Colic lymph node (tissue), 1 donor: ENCODE measurements around a stretch of chr6.

- PRO-cap: no peak
These were observed 87.2 kb downstream of the PSMG4 start for GRCh38 chr6:3345744-3346530.

- PRO-cap: no peak
These were observed 93.3 kb downstream of the SLC22A23 start for GRCh38 chr6:3363230-3364253.

DNA sequence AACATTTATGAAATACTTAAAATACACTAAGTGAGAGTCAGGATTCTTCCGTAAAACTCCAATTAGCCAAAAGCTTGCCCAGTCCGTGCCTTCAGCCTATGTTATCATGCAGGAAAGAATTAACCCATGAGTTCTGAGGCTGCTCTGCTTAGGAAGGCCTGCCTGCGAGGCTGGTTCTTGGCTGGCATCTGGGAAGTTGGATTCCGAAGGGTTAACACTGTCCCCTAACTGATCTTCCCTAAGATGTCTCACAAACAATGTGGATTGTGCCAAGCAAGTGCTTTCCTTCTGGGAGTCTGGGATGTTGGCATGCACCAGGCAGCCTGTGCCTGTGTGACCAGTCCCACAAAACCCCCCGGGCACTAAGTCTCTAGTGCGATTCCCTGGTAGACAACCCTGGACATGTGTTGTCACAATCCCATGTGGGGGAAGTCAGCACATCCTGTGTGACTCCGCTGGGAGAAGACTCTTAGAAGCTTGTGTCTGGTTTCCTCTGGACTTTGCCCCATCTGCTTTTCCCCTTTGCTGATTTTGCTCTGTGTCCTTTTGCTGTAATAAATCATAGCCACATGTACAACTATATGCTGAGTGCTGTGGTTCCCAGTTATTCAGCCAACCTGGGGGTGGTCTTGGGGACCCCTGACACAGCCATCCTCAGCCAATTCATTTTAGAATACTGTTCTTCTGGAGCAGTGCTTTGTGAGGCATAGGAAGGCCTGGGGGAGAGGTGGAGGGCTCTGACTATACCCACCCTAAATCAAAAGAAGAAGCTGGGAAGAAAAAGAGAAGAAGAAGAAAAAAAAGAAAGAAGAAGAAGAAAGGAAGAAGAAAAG lies 83.8 kb downstream of the SLC22A23 start:
- PRO-cap: no peak

DNA sequence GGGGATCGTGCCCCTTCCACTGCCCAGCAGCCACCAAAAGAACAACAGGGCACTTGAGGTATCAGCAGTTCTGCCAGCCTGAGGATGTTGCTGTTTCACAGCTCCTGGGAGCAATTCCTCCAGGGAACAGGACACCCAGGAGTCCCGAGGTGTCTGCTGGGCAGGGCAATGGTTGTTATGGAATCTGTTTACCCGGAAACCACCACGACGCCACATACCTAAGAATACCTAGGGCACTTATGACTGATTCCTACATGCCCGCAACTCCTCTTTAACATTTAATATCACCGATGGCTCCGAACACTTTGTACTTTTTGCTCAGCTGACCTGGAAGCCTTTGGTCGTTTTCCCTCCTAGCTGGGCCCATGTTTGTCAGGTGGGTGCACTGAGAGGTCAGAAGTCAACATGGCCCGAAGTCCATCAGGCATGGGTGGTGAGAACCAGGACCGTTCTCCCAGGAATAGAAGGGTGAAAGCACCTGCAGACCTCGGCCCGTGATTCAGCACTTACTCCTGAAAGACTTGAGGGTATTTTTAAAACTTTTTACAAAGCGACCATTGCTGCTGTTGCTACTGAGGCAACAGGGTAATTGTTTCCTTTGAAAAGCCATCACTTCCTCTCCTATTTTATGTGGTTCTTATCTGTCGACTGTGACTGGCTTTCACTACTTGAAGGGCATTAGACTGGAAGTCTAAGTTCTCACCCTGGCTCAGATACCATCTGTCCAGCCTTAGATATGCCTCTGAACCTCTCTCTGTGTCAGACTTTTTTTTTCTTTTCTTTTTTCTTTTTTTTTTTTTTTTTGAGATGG lies 78.8 kb downstream of the SLC22A23 start:
- PRO-cap: no peak

GRCh38 chr6:3399290-3399855 lies 57.5 kb downstream of the SLC22A23 start:
- PRO-cap: no peak

- PRO-cap: no peak
These were observed 54.3 kb downstream of the SLC22A23 start for GRCh38 chr6:3402615-3402966.

GRCh38 chr6:3403692-3404484 lies 53.0 kb downstream of the SLC22A23 start:
- PRO-cap: no peak

DNA sequence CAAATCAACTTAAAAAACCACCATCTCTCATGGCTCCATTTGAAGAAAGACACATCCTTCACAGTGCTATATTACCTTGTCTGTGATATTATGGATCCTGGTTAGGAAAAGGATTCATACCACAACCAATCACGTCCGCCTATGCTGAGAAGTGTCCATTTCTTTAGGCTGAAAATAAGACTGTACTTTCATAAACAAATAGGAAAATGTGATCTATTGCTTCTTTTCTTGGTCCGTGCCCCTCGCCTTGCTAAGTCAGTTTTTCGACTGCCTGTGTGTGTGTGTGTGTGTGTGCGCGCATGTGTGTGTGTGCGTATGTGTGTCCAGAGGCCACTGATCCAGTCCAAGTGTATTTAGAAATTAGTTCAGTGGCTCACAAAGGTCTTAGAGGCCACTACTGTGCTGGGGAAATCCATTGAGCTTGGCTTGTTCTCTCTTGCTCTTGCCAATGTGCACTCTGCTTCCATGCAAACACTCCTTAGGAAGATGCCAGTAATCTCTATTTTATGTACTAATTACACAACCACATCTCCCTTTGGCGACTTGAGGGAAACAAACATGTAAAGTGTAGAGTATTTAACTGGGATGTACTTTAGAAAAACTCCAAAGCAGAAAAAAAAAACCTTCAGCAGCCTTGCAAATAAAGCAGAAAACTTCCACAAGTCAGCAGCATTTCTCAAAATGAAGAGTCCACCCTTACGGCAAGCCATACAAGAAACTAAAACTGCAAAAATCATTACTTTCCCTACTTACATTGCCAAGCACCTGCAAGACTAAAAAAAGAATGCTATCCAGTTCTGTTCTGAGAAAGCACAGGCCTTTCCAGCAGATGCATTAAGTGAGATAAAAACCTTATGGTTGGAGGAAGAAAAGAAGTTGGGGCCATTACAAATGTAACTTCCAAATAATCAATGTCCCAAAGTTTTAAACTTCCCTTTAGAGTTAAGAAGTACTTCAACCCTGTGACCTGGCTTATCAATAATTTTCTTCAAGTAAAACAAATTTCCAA lies 50.3 kb downstream of the SLC22A23 start:
- PRO-cap: no peak

DNA sequence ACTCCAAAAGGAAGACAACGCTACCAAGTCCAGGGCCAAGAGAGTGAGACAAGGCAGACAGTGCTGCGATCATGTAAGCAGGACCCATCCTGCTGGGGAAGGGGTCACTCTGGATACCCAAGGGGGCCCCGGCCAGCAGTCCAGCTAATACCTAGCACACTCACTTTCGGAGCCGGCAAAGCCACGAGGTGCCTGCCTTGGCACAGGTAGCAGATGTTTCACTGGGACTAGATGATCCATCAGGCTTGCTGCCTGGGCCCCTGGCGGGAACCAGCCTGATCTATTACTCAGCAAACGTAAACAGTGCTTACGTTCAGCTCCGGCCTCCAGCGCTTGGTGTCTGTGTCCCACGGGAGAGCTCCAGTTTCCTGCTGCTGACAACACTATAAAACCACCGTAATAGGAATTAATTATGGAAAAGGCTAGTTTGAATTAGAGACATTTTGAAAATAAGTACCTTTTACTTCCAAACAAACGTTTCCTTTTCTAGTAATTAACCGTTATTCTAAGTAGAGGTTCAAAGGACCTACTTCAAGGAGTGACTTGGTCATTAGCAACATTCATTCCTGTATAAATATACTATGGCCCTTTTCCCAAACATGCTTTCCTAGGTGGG lies 18.6 kb downstream of the SLC22A23 start:
- PRO-cap: no peak

- PRO-cap: no peak
These were observed 12.2 kb downstream of the SLC22A23 start for GRCh38 chr6:3444325-3445391.

DNA sequence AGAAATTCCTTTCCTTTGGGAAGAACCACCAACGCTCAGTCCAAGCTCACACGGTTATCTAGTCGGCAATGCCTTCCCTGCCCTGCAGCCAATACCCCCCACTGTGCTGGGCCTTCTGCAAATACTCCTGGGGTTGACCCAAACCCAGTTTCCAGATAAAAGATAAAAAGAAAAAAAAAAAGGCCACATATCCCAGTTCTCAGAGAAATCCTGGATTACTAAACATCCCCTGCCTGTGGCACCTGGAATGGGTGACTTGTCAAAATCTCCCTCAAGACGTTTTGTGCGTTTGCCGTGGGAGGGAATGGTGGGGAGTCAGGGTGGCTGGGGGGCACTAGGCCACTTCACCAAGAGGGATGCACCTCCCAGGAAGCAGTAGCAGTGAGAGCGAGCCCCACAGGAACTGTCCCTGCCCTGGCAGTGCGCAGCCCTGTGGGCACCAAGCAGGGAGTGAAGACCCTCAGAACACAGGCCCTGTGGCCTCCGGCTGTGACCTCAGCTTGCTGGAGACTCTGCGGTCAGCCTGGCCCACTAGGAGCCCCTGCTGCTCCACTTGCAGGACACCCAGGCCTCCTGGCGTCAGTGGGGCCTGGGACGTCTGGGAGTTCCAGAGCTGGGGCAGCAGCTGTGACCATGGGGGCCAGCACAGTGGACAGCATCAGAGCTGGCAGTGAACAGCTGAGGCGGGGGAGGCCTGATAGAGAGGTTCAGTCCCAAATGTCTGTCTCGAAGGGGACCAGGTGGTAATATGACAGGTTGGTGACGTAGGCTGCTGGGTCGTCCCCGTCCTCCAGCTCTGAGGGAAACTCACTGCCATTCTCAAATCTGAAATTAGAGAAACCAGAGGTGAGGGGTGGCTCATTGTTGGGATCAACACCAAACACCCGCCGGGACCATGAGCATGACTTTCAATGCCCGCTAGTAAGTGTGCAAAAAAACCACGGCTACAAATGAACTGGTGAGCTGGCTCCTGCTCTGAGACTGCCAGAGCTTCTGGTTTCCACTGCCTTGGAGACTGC lies 28.3 kb downstream of the PXDC1 start:
- PRO-cap: no peak

- PRO-cap: no peak
These were observed 20.6 kb upstream of the PXDC1 start for GRCh38 chr6:3771896-3772695.

DNA sequence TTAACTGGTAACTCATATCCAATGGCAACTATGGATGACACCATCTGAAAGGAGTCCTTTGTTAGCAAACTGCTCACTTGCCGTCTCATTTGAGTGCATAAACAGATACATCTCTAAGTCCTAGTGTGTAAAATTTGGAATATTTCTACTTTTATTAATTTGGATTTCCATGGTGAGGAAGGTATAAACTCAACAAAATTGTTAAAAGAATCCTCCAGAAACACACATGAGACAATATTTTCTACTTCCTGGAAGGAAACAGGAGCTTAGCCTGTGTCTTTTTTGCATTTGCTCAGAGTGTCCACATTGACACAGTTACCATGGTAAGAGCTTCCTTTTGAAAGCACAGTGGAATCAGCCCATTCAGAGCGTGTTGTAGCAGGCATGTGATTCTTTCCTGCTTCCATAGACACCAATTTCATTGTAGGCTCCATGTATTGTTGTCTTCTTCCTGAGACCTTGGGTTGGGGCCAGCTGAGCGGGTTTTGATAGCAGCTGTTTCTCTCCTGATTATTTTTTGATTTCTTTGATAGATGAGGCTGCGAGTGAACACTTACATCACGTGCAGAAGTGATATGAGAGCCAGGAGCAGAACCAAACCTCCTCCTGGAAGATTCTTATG lies 44.8 kb upstream of the PXDC1 start:
- PRO-cap: no peak

DNA sequence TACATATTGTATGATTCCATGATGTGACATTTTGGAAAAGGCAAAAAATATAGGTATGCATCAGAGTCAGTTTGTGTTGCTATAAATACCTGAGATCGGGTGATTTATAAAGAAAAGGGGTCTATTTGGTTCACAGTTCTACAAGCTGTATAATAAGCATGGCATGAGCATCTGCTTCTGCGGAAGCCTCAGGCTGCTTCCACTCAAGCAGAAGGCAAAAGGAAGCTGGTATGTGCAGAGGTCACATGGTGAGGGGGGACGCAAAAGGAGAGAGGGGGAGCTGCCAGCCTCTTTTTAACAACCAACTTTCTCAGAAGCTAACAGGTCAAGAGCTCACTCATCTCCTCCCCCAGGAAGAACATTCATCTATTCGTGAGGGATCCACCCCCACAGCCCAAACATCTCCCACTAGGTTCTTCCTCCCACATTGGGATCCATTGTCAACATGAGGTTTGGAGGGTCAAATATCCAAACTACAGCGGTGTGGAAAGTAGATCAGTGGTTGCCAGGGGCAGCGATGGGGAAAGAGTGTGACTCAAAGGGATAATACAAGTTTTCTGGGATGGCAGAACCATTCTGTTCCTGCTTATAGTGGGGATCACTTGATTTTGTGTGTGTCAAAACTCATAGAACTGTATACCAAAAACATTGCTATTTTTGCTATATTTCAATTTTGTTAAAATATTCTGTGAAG lies 10.1 kb upstream of the FAM50B start:
- PRO-cap: no peak

DNA sequence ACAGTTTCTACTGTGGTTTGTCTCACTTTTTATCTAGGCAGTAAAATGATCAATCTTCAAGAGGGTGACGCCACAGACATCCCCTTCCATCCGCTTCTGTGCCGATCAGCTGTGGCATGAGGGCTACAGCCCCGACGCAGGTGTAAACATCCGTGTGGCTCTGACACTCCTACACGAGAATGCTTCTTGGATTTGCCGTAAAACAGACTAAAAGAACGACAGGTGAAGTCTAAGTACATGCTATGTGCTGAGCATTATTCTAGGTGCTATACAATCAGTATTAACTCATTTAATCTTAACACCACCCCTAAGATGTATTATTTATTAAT lies 43.8 kb downstream of the FAM50B start:
- PRO-cap: no peak

- PRO-cap: no peak
These were observed 59.8 kb downstream of the FAM50B start for GRCh38 chr6:3908648-3909640.

GRCh38 chr6:3913877-3914143 lies 64.6 kb downstream of the FAM50B start:
- PRO-cap: no peak

DNA sequence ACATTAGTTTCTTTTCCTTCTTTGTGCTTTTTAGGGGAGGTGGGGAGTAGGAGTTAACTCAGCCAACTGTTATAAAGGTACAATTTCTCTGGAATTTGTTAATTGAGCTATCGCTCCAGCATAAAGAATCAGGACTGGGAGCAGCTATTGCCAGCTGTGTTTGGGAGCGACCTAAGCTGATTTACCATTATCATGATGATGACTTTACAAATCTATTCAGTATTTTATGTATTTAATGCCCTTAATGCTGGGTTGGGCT lies 82.0 kb upstream of the PRPF4B start:
- PRO-cap: no peak

GRCh38 chr6:4040671-4041104 lies 19.6 kb downstream of the PRPF4B start:
- PRO-cap: no peak

GRCh38 chr6:4253845-4254511 lies 118.6 kb upstream of the ECI2 start:
- PRO-cap: no peak